Kidney (tissue), 2 donors: ENCODE measurements around a stretch of chr7.

- PRO-cap: no peak
- RRBS: 0% methylated on average over 1 of the region's 20 CpGs
Observed at GRCh38 chr7:156943425-156944039, 6.0 kb upstream of the NOM1 start.

GRCh38 chr7:156948641-156949289 is 747 bp upstream of the NOM1 start:
- PRO-cap: no peak
- RRBS: 59% methylated on average over 14 of the region's 49 CpGs

- PRO-cap: no peak
- RRBS: 100% methylated on average over 3 of the region's 11 CpGs
Observed at GRCh38 chr7:157240317-157241008, 96.3 kb upstream of the DNAJB6 start.

GRCh38 chr7:157241679-157242373 is 95.0 kb upstream of the DNAJB6 start:
- PRO-cap: no peak
- RRBS: no CpG with 5 or more reads among the region's 14 CpGs

GRCh38 chr7:157276550-157277168 is 60.1 kb upstream of the DNAJB6 start:
- PRO-cap: no peak
- RRBS: 53% methylated on average over 2 of the region's 8 CpGs

GRCh38 chr7:157299639-157300616 is 36.9 kb upstream of the DNAJB6 start:
- PRO-cap: no peak
- RRBS: 10% methylated on average over 4 of the region's 51 CpGs

DNA sequence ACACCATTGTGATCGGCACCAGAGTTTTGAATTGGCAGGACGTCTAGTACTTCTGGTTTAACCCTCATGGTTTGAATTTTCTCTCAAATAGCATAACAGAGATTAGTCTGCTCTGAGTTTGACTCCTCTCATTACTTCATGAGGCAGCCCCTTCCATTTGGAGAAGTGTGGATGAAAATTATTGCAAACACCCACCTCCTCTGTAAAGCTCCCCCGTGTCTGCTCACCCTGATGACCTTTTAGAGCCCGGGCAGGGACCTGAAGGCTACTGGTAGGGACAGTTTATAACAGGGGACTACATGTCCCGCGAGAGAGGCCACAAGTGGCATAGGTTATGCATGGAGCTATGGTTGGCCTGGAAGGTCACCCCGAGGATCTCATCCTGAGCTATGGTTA is 17.2 kb upstream of the DNAJB6 start:
- PRO-cap: no peak
- RRBS: no CpG with 5 or more reads among the region's 7 CpGs

GRCh38 chr7:157334307-157334696 is 2.5 kb upstream of the DNAJB6 start:
- PRO-cap: no peak
- RRBS: no CpG with 5 or more reads among the region's 2 CpGs

GRCh38 chr7:157384678-157385529 is 48.1 kb downstream of the DNAJB6 start:
- PRO-cap: no peak
- RRBS: no CpG with 5 or more reads among the region's 12 CpGs

- PRO-cap: no peak
- RRBS: no CpG with 5 or more reads among the region's 9 CpGs
Observed at GRCh38 chr7:157525731-157525989, 188.9 kb downstream of the DNAJB6 start.

GRCh38 chr7:157797357-157797856 is 460.6 kb downstream of the DNAJB6 start:
- PRO-cap: no peak
- RRBS: no CpG with 5 or more reads among the region's 12 CpGs

DNA sequence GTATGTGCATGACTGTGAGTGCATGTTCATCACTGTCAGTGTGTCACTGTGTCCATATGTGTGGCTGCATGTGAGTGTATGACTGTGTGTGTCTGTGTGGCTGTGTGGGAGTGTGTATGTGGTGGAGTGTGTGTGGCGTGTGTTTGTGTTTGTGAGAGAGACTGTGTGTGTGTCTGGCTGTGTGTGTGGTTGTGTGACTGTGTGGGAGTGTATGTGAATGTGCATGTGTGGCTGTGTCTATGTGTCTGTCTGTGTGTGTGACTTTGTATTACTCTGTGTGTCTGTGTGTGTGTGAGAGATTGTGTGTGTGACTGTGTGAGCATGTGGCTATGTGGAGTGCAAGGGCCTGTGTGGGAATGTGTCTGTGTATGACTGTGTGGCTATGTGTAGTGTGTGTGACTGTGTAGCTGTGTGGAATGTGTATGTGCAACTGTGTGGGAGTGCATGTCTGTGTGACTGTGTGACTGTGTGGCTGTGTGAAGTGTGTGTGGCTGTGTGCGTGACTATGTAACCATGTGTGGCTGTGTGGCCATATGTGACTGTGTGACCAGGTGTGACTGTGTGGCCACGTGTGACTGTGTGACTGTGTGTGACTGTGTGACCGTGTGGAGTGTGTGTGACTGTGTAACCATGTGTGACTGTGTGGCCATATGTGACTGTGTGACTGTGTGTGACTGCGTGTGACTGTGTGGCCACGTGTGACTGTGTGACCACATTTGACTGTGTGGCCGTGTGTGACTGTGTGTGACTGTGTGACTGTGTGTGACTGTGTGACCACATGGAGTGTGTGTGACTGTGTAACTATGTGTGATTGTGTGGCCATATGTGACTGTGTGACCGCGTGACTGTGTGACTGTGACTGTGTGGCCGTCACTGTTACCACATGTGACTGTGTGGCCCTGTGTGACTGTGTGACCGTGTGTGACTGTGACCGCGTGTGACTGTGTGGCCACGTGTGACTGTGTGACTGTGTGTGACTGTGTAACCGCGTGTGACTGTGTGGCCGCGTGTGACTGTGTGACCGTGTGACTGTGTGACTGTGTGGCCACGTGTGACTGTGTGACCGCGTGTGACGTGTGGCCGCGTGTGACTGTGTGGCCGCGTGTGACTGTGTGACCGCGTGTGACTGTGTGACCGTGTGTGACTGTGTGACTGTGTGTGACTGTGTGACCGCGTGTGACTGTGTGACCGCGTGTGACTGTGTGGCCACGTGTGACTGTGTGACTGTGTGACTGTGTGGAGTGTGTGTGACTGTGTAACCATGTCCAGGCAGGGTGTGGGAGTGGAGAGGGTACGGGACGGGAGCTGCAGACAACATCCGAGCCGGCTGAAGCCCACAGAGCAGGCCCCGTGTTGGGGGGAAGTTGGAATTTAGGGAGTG is 503.0 kb downstream of the DNAJB6 start:
- PRO-cap: no peak
- RRBS: no CpG with 5 or more reads among the region's 40 CpGs

- PRO-cap: no peak
- RRBS: no CpG with 5 or more reads among the region's 7 CpGs
Observed at GRCh38 chr7:157881189-157882094, 544.6 kb downstream of the DNAJB6 start.

DNA sequence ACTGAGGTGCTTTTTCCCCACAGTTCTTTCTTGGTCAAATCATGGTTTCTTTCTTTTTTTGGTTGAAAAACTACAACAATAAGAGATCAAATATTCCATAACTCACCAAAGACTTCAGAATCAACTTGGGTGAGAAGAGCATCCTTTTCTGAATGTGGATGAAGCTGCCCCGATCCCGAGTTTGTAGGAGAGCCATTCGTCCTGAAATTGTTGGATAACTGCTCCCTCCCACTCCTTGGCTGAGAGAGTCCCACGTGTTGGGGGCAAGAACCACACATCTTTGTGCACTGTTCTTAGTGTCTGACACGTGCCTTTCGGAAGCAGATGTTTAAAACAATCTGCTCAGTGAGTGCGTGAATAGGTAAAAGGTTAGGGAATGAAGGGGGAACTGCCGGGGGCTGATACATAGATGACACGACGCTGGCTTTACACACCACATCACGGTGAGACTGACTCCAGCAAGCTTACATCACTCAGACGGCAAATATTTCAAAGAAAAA is 575.7 kb downstream of the PTPRN2 start:
- PRO-cap: no peak
- RRBS: 67% methylated on average over 3 of the region's 12 CpGs

- PRO-cap: no peak
- RRBS: 73% methylated on average over 4 of the region's 34 CpGs
Observed at GRCh38 chr7:158263644-158264715, 323.6 kb downstream of the PTPRN2 start.

DNA sequence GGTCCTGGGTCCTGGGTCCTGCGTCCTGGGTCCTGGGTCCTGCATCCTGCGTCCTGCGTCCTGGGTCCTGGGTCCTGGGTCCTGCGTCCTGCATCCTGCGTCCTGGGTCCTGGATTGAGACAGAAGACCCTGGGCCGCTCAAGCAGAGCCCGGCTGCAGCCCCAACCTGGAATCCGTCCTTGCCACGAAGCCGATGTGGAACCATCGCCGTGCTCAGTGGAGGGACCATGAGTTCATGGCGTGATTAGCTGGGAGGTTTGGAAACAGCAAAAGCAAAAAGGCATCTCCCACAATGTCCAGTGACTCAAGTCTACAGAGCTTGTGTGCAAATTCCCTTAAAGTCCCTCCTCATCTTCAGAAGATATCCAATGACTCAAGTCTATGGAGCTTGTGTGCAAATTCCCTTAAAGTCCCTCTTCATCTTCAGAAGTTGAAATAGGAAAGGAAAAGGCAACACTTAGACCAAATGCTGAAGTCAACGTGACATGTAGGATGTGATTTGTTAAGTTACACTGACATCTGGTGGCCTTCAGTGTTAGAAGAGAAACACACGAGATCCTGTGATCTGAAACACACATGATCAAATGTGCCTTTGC is 179.9 kb downstream of the PTPRN2 start:
- PRO-cap: no peak
- RRBS: no CpG with 5 or more reads among the region's 15 CpGs

DNA sequence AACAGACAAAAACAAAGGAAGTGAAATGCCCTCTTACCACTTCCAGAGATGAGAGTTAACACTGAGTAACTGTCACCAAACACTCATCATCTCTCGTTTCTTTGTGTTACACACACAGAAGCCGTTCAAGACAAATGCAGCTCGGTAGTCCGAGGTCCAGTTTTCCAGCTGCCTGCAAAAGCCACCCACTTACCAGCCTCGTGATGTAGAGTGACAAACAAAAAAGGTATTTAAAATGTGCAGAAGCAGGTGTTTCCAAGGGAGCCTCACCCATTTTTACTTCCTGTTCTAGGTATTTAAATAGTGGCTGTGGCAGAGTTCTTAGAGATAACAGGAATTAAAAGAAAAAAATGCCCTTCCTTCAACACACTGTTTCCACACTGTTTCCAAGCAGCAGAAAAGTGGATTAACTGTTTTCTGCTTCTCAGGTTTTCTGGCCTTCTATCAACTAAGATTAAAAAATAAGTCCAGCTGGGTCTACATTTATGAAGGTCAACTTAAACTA is 5.9 kb downstream of the PTPRN2 start:
- PRO-cap: no peak
- RRBS: no CpG with 5 or more reads among the region's 5 CpGs

- PRO-cap: no peak
- RRBS: no CpG with 5 or more reads among the region's 5 CpGs
Observed at GRCh38 chr7:158696279-158696573, 8.4 kb downstream of the NCAPG2 start.

DNA sequence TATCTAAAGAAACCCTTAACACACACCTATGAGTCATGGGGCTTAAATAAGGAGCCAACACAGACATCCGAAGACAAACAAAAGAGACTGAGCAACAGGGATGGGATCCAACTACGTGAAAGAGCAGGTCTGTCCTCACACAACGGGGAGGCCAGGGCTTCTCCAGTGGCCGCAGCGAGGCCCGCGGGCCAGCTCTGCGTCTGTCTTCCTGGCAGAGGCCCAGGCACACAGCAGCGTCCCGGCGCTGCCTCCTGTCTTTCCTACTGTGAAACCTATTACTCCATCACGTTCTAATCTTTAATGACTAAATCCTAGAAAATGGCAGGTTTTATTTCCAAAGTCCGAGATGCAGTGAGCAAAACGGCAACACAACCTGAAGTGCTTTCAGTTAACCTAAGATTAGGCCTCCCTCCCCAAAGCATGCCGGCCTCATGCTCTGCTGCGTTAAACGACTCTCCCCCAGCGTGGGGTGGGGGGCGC is 36.4 kb upstream of the NCAPG2 start:
- PRO-cap: no peak
- RRBS: no CpG with 5 or more reads among the region's 19 CpGs

- PRO-cap: no peak
- RRBS: no CpG with 5 or more reads among the region's 23 CpGs
Observed at GRCh38 chr7:158757048-158757789, 52.6 kb upstream of the NCAPG2 start.